Glomerular endothelial cell (primary cell): ENCODE data around the genes KCNS1, SEMG1 and SDC4.

- RAMPAGE, long total RNA = no peak
These were observed 278 bp upstream of the R3HDML start for GRCh38 chr20:44336647-44336882.

DNA sequence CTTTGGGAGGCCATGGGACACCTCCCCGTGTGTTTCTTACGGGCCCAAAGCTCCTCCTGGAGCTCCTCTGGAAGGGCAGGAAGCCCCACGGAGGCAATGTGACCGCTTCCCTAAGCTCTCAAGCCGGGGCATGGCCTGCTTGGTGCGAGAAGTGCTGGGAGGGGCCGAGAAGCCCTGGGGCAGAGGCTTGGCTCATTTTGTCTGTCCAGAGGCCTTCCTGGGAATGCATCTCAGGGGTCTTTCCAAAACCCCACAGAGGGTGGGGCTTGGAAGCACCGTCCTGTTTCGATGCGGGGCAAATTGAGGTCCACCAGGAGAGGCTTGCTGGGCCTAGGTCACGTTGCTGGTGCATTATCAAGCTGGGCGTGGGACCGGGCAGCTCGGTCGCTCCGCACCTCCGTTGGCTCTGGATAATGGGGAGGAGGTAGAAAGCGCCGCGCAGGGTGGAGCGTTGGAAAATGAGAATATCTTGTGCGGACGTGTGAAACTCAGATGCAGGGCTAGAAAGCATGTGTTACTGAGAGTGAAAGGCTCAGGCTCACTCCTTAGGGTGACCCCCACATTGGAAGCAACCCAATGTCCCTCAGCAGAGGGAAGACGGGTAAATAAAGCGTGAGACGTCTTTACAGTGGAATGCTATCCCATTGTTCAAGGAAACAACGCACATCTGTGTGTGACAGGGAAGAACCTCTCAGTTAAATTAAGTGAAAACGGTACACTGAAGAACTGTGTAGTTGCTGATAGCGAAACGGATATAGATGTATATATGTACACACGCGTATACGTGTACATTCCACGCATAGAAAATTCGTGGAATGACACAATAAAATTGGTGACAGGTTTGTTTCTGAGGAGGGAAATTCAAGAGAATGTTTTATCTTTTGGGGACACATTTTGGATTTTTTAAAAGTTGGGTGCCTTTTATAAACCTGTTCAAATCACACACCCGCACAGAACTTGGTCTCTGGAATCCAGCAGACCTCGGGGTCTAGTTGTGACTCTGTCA, 704 bp downstream of the HNF4A start:
- RAMPAGE, long total RNA = no peak

DNA sequence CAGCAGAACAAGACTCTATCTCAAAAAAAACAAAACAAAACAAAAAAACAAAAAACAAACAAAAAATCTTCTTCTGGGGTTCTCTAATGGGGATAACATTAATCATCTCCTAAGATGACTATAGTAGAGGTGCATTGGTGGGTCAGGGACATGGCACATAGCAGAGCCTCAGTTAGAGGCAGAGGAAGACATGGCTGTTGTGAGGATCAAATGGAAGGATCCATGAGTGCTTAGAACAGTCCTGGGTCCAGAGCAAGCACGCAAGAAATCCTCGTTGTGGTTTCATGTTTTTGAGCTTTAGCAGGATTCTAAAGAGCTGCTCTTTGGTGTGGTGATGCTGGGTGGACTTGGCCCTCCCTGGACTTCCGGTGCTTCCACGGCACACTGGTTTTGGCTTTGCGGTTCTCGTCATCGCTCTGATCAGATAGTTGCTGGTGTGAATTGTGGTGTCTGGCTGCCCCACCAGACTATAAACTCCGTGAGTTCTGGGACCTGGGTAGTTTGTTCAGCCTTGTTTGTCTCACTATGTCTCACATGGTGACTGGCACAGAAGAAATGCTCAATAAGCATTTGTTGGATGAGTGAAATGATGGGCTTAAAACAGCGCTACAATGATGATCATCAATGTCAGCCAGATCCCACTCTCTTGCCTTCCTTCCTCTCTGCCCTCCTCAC, 3.2 kb downstream of the HNF4A start:
- RAMPAGE, long total RNA = no peak

DNA sequence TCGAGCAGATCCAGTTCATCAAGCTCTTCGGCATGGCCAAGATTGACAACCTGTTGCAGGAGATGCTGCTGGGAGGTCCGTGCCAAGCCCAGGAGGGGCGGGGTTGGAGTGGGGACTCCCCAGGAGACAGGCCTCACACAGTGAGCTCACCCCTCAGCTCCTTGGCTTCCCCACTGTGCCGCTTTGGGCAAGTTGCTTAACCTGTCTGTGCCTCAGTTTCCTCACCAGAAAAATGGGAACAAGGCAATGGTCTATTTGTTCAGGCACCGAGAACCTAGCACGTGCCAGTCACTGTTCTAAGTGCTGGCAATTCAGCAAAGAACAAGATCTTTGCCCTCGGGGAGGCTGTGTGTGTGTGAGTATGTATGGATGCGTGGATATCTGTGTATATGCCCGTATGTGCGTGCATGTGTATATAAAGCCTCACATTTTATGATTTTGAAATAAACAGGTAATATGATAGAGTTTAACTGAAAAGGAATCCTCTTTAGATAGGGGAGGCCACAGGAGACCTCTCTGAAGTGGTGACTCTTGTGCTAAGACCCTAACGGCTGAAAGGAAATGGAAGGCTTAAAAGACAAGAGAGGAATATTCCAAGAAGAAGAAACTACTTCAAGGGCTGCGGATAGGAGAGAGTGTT, 51.4 kb upstream of the TTPAL start:
- RAMPAGE, long total RNA = no peak

DNA sequence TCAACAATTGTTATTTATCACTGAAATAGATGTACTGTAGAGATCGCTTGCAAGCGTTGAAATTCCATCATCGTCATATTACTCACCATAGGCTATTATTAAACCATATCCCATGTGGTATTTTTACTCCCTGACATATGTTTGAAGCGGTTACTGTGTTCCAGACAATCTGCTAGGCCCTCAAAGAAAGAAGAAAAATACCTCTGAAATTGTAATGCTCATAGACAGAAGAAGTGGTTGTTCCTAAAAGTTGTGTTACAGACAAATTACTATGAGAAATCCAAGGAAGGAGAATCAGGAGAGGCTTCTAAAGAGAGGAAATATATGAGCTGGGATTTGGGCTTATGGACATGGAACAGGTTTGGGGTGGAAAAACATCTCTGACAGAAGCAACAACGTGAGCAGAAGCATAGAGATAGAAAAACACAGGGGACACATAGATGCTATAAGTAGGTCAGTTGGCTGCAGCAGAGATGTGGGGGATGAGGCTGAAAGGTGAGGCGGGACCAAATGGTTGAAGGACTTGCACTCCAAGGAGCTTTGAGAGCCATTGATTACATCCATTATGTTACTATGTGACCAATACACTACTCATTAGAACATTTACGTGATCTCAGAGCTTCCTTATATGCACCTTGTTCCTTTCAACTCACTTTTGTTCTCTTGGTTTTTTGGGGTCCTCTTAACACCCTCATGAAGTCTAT, 48.1 kb upstream of the TTPAL start:
- RAMPAGE, long total RNA = no peak

DNA sequence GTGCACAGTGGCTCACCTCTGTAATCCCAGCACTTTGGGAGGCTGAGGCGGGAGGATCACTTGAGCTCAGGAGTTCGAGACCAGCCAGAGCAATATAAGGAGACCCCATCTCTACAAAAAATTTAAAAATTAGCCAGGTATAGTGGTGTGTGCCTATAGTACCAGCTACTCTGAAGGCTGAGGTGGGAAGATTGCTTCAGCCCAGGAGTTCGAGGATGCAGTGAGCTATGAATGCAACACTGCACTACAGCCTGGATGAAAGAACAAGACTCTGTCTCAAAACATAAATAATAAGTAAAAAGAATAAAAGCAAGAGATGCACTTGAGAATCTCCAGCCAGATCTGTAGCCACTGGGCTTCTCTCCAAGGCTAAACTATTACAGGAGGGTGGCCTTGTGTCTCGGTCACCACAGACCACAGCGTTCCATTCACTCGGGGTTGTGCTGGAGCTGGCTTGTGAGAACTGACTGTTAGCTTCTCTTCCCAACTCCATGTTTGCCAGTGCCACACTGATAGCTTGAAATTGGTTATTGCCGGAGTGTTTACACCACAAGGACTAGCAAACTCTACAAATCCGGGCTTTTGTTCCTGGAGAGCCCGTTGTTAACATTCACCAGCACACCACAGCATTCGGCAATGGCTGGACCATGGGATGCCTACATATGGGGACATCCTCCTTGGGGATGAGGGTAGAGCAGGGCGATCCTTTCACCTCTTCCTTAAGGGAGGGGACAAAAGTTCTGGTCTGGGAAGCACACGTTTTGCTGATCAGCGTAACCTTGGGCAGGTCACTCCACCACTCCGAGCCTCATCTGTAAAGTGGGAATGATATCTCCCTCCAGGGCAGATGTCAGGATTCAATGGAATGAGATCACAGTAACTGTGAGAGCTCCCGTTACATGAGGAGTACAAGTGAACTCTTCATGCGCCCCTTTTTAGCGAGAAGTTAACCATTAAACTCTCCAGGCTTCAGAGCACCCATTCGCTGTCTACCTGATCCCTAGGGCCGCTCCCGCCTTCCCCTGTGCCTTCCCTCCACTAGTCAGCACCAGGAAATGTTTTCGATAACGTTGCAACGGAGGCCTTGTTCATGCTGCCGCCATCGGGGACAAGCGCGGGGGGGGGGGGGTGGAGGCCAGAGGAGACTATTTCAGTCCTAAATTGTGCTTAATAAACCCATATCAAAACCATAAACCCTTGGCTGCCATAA, 41.9 kb upstream of the TTPAL start:
- RAMPAGE, long total RNA = no peak

DNA sequence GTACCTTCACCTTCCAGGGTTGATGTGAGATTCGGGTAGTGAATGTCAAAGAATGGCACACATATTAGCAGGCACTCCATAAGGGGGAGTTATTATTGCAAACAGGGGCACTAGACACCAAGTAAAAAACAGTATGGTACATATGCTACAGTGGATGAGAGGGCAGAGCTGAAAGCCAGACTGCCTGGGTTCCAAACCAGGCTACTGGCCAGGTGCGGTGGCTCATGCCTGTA, 7.8 kb upstream of the TTPAL start:
- RAMPAGE, long total RNA = no peak

DNA sequence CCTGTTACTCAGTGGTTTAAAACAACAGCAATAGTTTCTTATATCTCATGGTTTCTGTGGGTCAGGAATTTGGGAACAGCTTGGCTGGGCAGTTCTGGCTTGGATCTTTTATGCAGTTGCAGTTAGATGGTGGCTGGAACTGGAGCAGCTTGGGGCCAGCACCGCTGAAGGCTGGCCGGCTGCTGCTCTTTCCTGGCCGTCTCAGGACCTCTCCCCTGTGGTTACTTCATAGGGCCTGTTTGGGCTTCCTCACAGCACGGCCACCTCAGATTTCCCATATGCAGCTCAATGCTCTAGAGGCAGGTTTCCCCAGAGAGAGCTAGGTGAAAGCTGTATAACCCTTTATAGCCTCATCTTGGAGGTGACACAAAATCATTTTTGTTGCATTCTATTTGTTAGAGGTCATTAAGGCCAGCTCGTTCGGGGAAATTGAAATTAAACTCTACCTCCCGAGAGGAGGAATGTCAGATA, 15.6 kb downstream of the PKIG start:
- RAMPAGE, long total RNA = no peak

DNA sequence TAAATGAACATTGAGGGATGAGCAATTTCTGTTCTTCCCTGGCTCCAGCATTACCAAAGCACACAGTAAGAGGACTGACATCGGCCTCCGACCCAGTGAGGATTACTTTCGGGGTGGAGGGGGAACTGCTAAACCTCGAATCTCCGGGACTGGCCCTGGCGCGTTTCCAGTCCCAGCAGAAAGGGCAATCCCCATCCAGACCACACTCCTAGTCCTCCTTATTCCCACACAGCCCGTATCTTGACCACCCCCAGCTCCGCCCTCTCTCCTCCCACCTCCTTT, 372 bp upstream of the YWHAB start:
- RAMPAGE, long total RNA = no peak

GRCh38 chr20:44895702-44896726, 10.5 kb downstream of the YWHAB start:
- RAMPAGE, long total RNA = no peak

DNA sequence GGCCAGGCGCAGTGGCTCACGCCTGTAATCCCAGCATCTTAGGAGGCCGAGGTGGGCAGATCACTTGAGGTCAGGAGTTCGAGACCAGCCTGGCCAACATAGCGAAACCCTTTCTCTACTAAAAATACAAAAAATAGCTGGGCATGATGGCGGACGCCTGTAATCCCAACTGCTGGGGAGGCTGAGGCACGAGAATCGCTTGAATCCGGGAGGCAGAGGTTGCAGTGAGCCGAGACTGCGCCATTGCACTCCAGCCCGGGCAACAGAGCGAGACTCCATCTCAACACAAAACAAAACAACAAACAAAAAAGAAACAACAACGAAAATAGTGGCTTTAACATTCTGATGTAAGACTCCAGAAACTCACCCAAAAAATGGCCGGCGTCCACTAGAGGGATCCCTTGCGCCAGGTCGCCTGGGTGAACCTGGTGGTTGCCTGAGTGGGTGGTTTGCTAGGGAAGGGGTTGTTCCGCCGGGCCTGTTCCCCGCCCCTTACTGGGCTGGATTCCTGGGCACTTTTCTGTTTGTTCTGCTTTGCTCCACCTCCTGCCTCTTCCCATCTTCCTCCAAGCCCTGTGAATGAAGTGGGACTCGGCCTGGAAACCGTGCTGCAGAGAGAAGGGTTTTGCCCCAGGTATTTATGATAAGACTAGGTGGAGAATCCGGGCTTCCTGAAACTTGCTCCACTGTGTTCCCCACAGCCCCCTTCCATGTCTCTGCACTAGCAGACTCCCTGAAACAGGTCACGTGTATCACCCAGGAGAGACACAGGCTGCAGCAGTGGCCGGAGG, 1.5 kb downstream of the PABPC1L start:
- RAMPAGE, long total RNA = no peak

DNA sequence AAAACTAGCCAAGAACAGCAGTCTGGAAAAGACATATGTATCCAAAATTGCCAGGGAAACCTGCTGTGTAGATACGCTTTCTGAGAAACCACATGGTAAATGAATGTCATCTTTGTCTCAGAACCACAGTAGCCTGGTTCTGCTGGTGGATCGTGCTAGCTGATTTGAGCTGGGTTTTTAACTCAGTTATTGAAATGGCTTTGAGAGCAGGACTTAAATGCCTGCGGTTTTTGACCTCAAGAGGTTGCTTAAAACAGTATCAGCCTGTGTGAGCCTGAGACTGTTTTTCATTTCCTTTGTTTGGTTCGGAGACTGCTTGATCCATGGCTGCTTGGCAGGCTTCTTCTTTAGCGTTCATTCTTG, 47.9 kb downstream of the KCNS1 start:
- RAMPAGE, long total RNA = no peak

GRCh38 chr20:45100924-45101272, at the start of gene KCNS1:
Gene KCNS1 (minus strand): TSS chr20:45101127.
- RAMPAGE, long total RNA = no peak

DNA sequence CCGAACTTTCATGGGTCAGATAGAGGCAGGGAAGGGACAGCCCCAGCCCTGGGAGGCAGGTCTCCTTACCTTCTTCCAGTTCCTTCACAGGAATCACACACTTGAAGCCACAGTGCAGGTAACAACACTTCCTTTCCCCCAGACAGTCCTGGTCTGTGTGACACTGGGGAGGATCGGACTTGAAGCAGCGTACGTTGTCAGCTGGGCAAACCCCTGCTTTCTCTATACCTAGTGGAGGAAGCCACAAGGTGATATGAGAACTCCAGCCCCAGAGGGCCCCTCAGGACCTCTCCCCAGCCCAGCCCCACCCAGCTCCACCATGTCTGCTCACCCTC, 260 bp downstream of the WFDC12 start:
- RAMPAGE, long total RNA = no peak

DNA sequence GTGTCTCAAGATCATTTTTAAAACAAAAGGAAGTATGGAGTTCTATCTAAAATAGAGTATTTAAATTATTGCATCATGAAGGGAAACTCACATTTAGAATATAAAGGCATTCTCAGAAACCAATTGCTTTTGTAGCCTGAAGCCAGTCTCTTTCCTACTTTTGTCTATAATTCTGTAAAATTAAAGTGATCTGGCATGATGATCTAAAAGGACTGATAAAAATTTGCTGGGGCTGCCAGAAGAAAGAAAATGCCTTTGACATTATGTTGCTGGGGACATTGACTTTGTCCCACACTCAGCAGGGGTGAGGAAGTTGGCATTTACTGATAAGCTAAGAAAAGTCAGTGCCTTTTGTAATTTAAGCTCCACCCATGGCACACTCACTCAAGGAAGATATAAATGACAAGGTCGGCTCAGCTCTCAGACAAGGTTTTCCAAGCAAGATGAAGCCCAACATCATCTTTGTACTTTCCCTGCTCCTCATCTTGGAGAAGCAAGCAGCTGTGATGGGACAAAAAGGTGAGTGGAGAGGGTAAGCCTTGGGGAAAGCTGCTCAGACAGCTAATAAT, at the start of gene SEMG1:
Gene SEMG1, plus strand, starts transcription at position 423 of the 569 bp plus-strand sequence.
- RAMPAGE, long total RNA = no peak

DNA sequence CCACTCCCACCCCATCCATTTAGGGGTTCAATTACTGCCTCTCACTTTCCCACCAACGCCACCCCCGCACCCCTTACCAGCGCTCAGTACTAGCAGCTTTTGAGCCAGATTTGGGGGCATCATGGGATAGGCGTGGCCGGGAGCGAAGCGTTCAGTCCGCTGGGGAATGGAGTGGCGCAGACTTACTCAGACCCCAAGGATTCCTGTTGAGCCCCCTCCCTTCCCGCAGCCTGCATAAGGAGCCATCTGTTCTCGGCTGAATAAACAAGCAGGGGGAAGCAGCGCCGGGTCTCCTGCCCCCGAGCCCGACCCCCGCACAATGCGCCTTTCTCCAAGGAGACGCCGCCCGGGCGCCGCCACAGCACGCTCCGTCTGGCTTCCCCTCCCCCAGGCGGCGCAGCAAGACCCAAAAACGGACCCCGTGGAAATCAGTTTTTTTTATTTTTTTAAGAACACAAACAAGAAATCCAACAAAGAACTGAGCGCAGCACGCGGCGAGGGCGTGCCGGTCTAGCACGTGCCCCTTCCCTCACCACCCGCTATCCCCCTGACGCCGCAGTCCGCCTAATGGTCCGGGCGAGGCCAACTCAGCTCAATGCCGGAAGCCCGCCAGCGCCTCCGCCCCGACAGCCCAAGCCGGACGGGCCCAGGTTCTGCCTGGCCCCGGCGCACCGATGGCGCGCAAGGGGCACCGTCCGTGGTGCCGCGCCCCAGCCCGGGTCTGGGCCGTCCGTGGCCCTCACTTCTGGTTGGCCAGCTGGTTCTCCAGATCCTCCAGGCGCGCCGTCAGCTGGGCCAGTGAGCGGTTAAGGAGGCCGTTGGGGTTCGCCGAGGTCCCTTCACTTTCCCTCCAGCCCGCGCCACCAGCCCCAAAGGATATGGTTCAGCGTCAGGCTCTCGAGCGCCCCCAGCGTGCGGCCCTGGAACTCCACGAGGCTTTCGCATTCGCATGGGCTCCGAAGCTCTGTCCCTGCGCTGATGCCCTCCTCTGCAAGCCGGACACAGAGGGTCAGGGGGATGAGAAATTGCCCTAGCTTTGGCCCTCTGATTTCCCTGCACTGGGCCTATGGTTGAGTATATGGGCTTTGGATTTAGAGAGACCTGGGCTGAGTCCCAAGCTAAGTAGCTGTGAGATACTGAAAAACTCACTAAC, 13.2 kb upstream of the RBPJL start:
- RAMPAGE, long total RNA = no peak

DNA sequence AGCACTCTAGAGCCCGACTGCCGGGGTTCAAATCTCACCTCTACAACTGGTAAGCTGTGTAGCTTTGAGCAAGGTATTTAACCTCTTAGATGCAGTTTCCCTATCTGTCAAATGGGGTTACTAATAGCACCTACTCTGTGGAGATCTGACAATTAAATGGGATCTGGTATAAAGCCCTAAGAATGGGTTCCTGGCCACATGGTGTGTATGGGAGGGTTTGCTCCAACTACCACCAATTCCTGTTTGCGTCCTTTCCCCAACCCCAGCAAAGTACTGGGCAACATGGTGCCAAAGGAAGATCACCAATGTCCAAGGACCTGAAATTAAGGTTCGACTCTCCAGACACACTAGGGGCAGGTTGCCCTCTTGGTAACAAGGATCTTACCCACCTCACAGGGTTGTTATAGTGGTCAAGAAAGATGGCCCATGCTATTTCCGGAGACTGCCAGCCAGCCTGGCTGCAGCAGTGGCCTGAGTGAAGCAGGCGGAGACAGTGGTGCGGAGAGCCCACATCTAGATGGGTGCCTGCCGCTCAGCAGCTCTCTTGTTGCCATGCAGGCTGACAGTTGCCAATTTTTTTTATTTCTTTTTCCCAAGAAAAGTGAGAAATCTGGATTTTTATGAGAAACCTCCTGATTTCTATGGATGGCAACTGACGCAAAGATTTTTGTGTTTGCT, 16.4 kb upstream of the MATN4 start:
- RAMPAGE, long total RNA = no peak

- RAMPAGE, long total RNA = no peak
These were observed 2.0 kb downstream of the SDC4 start for GRCh38 chr20:45346035-45346727.

GRCh38 chr20:45348262-45348884, at the start of gene SDC4:
Gene SDC4 (minus strand): TSS chr20:45348424.
- RAMPAGE, long total RNA = start-site peak on the minus strand at chr20:45348420-45348430, 201 and 291 reads in 2 replicates

DNA sequence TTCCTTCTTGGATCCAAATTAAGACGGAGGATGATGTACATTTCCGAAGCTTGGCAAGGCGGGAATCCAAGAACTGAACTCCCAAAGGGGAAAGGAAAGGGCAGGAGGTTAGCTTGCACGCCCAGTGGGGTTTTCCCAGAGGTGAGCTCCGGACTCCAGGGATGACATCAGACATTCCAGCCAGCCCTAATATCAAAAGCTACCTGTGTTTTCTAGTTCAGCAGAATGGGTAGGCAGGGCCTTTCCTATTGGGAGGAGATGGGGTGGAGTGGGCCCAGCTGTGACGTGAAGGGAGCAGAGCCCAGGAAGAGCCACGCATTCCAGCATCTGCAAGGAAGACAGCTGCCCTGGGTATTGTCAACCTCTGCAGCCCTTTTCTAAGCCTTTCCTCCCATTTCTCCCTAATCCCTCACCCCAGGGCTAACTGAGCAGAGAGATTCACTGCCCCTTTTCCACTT, 3.2 kb upstream of the SYS1 start:
- RAMPAGE, long total RNA = no peak